Mammary microvascular endothelial cell (primary cell): ENCODE data around the gene H2AC8.

DNA sequence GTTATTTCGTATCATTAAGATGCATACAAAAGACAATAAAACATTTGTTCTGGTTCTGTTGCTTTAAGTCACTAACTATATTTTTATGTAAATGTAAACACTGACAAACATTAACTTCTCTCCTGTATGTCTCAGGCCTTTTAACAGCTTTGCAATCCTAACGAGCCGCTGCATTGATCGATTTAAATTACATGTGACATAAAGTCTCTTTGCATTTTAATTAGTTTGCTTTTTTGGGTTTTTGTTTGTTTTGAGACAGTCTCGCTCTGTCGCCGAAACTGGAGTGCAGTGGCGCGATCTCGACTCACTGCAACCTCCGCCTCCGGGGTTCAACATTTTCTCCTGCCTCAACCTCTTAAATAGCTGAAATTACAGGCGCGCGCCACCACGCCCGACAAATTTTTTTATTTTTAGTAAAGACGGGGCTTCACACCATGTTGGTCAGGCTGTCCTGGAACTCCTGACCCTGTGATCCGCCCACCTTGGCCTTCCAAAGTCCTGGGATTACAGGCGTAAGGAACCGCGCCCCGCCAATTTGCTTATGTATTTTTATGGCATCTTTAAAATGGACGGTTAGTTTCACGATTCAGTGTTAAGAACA lies 893 bp downstream of the H2AC7 start:
- RAMPAGE, long total RNA: no peak

DNA sequence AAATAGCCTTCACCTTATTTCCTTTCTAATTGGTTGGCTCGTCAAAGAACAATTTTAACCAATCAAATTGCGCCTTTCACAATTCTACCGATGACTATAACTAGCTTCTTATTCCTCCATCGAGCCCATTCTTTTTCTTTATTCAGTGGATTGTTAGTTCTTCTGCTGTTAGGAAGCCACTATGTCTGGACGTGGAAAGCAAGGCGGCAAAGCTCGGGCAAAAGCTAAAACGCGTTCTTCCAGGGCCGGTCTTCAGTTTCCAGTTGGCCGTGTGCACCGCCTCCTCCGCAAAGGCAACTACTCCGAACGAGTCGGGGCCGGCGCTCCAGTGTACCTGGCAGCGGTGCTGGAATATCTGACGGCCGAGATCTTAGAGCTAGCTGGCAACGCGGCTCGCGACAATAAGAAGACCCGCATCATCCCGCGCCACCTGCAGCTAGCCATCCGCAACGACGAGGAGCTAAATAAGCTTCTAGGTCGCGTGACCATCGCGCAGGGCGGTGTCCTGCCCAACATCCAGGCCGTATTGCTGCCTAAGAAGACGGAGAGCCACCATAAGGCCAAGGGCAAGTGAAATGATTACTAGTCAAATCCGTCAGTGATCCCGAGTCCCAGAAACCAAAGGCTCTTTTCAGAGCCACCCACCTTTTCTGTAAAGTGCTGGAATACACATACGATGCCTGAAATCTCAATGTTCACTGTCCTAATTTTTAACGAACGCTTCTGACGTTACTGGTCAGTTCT lies at the start of gene H2AC8:
Gene H2AC8, plus strand, starts transcription at position 128 of the 744 bp plus-strand sequence.
- RAMPAGE, long total RNA: no peak

DNA sequence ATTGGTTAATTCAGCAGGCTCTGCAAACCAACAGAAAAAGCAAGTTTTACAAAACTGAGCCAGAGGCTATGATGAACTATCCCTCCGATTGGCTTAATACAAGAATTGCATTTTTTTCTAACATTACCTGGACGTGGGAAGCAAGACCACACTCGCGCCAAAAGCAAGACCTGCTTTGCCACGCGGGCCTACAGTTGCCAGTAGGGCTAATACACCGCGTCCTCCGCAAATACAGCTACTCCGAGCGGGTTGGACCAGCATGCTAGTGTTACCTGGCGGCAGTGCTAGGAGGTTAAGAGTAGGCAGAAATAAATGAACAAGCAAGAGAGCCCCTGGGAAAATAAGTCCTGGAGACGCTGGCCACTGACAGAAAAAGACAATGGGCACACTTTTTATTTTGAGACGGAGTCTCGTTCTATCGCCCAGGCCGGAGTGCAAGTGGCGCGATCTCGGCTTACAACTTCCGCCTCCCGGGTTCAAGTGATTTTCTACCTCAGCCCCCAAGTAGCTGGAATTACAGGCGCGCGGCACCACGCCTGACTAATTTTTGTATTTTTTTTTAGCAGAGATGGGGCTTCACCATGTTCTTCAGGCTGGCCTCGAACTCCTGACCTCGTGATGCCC lies 1.7 kb downstream of the H1-3 start:
- RAMPAGE, long total RNA: no peak

DNA sequence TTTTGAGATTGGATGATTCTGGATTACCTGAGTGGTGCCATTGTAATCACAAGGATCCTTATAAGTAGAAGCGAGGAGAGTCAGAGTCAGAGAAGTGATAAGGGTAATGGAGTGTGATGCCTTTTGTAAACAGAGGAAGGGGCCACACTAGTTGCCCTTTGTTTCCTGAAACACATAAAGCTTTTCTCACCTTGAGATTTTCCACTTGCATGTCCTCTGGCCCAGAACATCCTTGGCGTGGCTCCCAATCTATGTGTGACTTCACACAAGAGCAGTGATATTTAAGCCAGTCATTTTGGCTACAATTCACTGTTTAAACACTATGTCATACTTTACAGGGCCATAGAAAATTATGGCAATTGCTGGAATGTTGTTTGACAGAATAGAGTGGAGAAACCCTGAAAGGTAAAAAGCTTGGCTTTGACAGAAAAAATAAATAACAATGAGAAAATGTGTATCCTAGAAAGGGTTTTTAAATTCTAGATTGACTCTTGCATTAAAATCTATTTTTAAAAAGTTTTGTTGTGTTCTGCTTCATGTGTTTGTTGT lies 3.0 kb downstream of the H4C7 start:
- RAMPAGE, long total RNA: no peak

DNA sequence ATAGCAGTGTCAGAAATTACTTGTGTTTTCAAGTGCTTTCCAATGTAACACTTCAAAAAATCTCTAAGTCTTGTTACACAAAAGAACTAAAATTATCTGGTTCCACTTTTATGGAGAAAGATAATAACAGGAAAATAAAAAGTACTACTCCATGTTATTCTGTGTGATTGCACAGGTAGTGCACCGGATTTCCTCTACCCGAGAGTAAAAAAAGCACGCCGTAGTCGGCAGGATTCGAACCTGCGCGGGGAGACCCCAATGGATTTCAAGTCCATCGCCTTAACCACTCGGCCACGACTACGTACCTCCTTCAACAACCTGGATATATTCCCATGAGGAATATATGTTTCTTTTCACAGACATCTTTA lies 27.0 kb upstream of the H4C8 start:
- RAMPAGE, long total RNA: no peak

GRCh38 chr6:26330075-26330670 lies 34.8 kb upstream of the BTN3A2 start:
- RAMPAGE, long total RNA: no peak

DNA sequence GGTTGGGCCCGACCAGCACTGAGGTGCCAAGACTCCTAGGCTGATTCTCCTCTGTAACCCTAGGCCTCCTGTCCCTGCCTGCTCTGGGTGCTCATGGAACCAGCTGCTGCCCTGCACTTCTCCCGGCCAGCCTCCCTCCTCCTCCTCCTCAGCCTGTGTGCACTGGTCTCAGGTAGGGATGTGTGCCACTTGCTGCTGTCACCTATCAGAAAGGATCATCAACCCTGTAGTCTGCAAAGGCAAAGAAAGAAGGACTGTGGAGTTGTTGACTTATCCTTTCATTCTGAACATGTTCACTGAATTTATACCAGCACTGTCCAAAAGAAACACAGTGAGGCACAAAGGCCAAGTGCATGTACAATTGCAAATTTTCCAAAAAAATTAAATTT lies 18.3 kb upstream of the BTN3A3 start:
- RAMPAGE, long total RNA: no peak

DNA sequence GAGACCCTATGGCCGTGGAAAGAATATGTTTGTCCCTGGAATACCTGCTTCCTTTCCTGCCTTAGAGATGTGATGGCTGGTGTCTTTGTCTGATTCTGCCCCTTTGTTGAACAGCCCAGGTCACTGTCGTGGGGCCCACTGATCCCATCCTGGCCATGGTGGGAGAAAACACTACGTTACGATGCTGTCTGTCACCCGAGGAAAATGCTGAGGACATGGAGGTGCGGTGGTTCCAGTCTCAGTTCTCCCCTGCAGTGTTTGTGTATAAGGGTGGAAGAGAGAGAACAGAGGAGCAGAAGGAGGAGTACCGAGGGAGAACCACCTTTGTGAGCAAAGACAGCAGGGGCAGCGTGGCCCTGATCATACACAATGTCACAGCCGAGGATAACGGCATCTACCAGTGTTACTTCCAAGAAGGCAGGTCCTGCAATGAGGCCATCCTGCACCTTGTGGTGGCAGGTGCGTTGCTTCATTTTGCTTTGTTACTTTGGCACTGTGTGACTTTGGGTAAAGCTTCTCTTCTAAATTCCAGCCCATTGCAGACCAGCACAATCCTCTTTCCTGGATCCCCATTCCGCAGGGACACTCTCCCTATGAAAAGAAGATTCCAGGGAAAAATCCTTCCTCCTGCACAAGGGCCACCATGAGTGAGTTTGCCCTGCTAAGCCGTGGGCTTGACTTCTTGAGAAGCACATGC lies 17.3 kb upstream of the BTN3A3 start:
- RAMPAGE, long total RNA: no peak

GRCh38 chr6:26459365-26459890 lies 1.7 kb downstream of the BTN2A1 start:
- RAMPAGE, long total RNA: no peak

- RAMPAGE, long total RNA: no peak
These were observed 923 bp downstream of the ABT1 start for GRCh38 chr6:26597643-26598109.

DNA sequence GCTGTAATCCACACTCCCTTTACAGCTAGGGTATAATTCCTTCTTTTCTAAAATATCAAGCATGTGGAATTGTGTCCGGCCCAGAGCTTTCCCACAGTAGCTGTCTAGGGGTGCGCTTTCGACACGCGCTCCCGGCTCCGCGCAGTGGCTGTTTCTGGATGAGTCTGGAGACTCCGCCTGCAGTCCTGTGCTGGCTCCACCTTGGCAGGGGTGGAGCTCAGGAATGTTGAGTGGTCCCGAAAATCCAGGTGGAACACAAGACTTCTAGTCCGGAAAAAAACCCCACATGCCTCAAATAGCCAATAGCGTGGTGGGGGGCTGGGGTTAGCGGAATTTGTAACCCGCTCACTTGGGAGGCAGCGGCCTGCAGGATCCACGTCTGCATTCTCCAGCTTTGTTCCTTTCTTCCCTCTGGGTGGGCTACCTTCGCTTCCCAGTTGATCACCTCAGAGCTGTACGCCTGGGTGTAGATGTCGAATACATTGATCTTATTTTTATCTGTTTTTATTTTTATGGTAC lies 83.9 kb upstream of the ZNF322 start:
- RAMPAGE, long total RNA: no peak

DNA sequence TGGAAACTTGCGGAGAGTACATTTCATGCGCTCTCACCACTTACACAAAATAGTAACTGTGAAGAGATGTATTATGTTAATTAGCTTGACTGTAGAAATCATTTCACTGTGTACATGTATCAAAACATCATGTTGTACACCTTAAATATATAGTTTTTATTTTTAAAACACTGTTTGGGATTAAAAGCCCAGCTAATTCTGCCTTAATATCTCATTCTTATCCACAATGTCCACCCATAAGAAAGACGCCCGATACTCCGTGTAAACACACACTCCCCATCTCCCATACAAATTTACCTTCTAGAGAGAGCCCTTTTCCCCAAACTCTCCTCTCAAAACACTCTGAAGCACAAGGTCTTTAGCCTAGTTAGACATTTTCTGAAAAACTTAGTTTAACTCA lies 113.4 kb downstream of the H2BC11 start:
- RAMPAGE, long total RNA: no peak

- RAMPAGE, long total RNA: no peak
These were observed 17.5 kb downstream of the H2BC11 start for GRCh38 chr6:27114973-27115533.

GRCh38 chr6:27127475-27128514 lies 4.8 kb downstream of the H2BC11 start:
- RAMPAGE, long total RNA: no peak

DNA sequence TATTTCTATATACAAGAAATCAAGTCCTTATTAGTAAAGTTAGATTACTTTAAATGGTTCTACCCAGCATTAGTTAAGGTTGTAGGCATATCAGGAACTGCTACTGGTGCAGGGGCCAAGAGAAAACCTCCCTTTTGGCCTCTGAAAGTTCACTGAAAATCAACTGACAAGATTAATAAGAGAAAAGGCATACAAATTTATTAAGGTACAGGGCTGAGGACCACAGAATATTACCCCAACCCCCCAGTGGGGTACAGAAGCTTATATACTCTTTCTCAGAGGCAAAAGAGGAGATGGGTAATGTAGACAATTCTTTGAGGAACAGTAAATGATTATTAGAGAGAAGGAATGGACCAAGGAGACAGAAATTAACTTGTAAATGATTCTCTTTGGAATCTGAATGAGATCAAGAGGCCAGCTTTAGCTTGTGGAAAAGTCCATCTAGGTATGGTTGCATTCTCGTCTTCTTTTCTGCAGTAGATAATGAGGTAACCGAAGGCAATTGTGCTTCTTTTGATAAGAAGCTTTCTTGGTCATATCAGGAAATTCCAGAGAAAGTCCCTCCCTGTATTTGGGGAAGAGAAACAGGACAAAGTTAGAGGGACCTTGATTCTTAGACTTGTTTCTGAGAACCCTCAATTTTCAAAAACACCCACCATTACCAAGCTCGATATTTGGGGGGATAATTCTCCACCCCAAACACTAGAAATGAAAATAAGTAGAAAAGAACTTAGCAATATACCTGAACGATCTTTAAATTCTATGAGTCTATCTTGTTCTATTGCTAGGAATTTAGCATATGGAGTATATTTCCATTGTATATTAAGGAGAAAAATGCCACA lies 744 bp upstream of the H4C9 start:
- RAMPAGE, long total RNA: no peak

DNA sequence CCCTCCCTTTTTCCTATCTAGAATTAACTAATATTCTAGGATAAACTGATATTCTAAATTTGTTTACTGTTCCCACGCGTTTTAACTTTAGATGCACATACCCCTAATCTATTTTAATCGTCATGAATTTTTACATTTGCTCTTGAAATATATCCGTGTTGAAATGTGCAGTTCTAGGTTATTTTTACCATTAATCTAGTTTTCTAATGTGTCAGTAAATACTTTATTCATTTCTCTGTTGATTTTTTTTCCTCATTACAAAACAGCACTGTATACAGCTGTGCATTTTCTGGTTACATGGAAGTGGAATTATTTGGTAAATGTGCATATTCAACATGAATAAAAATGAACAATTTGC lies 1.2 kb downstream of the H4C9 start:
- RAMPAGE, long total RNA: no peak

GRCh38 chr6:27293758-27294231 lies 18.3 kb downstream of the POM121L2 start:
- RAMPAGE, long total RNA: no peak

- RAMPAGE, long total RNA: no peak
These were observed 14.4 kb downstream of the POM121L2 start for GRCh38 chr6:27297679-27298120.

- RAMPAGE, long total RNA: no peak
These were observed 12.9 kb upstream of the ZNF391 start for GRCh38 chr6:27375597-27376136.

DNA sequence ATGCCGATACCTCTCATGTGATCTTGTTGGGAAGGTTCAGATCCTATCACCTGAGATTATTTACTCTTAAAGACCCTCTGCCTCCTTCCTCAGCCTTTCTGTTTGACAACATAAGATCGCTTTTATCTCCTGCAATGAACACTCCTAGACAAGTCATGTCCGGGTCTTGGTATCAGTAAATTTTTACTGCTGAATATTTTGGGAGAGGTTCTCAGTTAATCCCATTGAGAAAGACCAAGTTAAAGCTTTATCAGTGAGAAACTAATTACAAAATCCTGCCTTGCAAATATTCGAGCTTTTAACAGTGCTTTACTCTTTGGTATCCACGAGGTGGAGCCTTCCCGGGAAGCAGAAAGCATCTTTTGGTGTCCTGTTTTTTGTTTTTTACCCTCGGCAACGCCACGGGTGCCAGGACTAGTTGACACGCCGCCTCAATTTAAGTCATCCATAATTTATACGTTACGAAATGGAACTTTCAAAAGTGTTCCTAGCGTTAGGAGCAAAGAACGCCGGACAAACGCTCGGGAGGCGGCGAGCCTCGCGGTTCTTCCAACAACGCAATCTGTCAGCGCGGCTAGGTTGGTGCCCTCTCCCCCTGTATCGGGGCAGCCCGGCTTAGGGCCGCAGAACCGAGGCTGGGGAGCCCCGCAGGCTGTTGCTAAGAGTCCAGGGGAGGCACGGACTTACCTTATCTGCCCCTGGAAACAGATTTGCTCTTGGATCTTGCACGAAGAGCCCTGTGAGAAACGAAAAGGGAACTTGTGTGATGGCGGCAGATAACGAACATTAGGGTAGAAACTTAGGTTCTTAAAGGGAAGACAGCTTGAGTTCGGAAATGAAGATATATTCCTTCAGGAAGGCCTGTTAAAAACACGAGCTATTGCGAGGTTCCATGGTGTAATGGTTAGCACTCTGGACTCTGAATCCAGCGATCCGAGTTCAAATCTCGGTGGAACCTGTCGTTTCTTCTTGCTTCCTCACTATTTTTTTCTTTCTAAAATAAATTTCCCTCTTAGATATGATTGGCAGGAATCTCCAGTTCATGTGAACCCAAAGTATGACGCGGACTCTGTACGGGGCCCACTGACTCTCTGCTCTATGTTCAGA lies 46.1 kb upstream of the ZNF184 start:
- RAMPAGE, long total RNA: no peak